Metastatic Liver Carcinoma in the Lung (tissue), 2 donors: ENCODE data around the genes TMIGD2 and STAP2.

- PRO-cap, 2 experiments: no peak in any of the 2 experiments
Measured at GRCh38 chr19:4042296-4043153, 24.2 kb downstream of the ZBTB7A start.

DNA sequence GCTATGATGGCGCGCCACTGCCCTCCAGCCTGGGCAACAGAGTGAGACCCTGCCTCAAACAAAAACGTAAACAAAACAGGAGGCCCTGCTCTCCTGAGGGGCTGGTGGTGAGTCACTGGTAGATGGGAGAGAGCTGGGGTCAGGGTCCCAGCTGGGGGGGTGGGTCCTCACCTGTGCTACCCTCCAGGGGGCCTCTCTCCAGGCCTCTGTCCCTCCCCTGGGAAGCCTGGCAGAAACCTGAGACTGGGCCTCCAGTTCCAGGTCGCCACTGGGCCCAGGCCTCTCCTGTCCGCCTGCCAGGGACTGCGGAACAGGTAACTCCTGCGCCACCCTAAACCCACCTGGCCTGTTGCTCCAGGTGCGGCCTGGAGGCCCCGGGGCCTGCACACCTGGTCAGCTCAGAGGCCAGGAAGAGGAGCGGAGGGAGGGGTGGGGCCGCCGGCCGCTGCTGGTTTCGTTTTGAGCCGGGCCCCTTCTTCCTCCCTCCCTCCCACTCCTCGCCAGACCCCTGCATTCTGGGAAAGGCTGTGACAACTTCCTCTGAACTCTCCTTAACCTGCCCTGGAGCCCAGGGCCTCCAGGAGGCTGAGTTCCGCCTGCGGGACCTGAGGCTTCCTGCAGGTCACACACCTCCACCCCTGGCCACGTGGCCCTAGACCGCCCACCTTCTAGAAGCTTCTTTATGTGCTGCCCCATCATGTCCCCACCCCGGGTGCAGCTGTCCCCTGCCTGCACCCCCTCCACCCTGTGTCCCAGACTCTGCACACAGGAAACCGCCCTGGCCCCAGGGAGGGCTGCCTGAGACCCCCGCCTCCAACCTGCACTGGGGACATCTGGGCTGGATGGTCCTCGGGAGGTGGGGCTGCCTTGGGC, 17.4 kb upstream of the ZBTB7A start:
- PRO-cap, 2 experiments: no peak in any of the 2 experiments

GRCh38 chr19:4089986-4090265, 23.2 kb upstream of the ZBTB7A start:
- PRO-cap, 2 experiments: no peak in any of the 2 experiments

DNA sequence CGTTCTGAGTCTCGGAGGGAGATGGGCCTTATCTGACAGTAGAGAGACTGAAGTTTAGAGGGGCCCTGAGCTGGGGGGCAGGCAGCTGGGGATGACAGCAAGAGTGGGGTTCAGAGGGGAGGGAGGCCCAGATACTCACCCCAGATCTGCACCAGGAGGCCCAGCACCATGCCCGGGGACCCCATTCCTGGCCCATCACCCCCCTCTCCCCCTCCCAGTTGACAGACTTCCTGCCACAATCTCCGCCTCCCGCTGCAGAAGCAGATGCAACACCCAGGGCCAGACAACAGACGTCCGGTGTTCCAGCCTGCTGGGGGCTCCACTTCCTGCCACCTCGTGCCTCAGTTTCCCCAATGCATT, at the start of gene TMIGD2:
Gene TMIGD2, minus strand, starts transcription at position 189 of the 360 bp plus-strand sequence.
- PRO-cap, 2 experiments: no peak in any of the 2 experiments

- PRO-cap, 2 experiments: peak in 2 of 2 experiments; most common plus-strand start chr19:4338260 (in 1); most common minus-strand start chr19:4338170 (in 1)
Measured at GRCh38 chr19:4337785-4338995, at the start of gene STAP2. Gene STAP2 (minus strand): TSS chr19:4338827.

DNA sequence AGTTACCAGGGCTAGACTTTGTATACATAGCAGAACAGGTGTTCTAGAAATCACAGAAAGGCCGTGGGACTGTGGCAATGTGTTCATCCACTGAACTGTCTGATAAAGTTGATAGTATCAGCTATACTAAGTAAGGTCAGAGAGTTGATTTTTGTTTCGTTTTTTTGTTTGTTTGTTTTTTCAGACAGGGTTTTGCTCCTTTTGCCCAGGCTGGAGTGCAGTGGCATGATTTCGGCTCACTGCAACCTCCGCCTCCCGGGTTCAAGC, 2.2 kb upstream of the STAP2 start:
- PRO-cap, 2 experiments: peak in 1 of 2 experiments; most common minus-strand start position 104 of the sequence (in 1)

DNA sequence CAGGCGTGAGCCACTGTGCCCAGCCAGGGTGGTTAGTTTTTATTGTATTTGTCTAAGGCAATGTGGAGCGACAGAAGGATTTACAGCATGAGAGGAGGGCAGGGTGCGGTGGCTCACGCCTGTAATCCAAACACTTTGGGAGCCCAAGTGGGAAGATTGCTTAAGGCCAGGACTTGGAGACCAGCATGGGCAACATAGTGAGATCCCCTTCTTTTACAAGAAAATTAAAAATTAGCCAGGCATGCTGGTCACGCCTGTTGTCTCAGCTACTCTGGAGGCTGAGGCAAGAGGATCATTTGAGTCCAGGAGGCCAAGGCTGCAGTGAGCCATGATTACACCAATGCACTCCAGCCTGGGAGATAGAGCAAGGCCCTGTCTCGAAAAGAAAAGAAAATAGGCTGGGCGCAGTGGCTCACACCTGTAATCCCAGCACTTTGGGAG, 2.0 kb upstream of the MPND start:
- PRO-cap, 2 experiments: no peak in any of the 2 experiments

DNA sequence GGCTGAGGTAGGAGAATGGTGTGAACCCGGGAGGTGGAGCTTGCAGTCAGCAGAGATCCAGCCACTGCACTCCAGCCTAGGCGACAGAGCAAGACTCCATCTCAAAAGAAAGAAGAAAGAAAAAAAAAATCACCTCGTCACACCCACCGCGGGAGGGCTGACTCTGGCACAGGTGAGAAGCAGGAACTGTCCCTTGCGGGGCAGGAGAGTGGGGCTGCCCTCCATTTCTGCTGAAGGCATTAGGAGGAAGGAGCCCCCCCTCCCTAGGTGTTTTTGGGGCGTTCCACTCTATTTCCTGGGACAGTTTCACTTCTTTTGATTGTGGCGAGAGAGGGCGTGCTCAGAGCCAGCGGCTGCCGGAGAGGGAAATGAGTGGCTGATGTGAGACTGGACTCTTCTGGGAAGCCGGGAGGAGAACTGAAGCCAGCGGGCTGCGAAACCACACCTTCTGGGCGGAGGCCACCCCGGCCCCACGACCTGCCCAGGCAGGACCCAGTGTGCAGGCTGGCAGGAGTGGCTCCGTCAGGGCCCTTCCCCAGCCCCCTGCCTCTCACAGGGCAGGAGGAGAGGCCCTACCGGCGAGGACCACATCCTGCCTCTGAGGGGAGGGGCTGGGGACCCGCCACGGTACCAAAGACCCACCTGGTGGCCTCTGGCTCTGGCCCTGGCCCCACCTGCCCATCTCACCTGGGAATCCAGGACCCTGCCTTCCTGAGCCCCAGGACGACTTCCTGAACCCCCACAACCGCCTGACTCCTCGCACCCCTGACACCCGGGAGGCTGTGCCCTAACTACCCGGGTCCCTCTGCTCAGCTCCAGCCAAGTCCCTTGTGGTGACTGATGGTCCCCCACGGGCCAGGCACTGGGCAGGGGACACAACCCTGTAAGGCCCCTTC, 25.9 kb downstream of the MPND start:
- PRO-cap, 2 experiments: no peak in any of the 2 experiments

DNA sequence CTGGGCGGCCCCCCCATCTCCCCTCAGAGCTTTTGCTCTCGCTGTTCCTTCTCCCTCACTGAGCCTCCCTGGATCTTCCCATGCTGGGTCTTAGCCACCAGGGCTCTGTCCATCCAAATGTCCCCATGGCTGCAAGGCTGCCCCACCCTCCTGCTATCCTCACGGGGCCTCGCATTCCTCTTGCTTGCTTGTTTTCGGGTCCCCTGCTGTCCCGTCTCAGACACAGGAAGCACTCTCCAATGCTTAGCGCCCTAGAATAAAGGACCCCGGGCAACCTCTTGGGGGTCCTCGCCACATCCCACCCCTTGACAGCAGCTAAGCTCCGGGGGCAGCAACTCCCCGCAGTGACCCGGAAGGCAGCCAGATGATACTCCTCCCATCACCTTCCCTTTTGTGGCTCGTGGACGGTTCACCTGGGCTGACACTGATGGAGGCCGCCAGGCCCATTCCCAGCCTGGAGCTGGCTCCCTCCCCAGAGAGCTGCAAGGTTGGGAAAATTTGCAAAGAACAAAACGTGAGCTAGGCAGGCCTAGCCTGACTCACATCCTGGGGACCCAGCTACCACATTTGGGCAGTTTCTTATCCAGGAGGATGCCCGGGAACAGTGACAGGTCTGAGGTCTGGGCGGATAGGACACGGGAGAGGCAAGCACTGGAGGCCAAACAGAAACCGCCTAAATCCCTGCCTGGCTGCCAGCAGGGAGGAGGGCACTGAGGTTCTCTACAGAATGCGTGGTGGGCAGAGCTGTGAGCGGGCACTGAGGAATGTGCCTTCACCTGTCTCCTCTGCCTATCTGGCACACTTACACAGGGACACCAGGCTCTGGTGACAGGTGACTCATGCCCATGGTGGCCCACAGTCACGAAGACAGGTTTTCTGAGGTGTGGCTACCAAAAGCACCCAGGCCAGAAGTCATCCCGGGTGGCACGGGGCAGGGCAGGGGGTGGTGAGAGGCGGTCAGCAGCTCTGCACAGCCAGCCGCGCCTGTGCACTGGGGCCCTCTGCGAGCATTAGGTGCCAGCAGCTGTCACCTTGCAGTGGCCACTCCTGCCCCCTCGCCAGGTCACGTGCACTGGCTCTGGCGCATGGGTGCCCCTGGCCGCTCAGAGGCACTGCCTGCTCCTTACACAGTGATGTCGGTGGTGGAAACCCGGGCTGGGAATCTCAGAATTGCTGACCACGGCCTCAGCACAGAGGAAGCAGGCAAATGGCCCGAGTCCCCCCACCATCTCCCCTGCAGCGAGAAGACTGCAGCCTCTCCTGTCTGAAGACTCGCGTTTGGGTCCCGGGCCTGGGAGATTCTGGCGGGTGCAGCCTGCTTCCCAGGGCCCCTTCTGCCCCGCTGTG, 23.2 kb downstream of the SH3GL1 start:
- PRO-cap, 2 experiments: no peak in any of the 2 experiments

DNA sequence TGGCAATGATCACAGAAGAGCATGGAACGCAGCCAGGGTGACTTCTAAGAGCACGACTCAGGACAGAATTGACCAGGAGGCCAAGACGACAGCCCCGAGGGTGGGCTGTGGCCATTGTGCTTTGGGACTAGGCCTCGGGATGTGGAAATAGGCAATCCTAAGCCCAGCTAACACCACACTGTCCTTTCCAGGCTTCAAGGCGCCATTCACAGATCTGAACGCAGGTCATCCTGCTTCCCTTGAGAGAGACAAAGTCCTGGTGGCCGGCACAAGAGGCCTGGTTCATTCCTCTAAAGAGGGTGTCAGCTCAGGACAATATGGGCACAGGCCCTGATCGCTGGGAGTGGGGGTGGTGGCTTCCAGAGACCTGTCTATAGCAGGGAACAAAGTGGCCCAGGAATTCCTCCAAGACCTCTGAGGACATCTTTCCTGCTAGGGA, 3.2 kb downstream of the SH3GL1 start:
- PRO-cap, 2 experiments: no peak in any of the 2 experiments

- PRO-cap, 2 experiments: no peak in any of the 2 experiments
Measured at GRCh38 chr19:4428139-4429008, 25.9 kb downstream of the CHAF1A start.

- PRO-cap, 2 experiments: no peak in any of the 2 experiments
Measured at GRCh38 chr19:4445780-4447086, 11.4 kb downstream of the UBXN6 start.

DNA sequence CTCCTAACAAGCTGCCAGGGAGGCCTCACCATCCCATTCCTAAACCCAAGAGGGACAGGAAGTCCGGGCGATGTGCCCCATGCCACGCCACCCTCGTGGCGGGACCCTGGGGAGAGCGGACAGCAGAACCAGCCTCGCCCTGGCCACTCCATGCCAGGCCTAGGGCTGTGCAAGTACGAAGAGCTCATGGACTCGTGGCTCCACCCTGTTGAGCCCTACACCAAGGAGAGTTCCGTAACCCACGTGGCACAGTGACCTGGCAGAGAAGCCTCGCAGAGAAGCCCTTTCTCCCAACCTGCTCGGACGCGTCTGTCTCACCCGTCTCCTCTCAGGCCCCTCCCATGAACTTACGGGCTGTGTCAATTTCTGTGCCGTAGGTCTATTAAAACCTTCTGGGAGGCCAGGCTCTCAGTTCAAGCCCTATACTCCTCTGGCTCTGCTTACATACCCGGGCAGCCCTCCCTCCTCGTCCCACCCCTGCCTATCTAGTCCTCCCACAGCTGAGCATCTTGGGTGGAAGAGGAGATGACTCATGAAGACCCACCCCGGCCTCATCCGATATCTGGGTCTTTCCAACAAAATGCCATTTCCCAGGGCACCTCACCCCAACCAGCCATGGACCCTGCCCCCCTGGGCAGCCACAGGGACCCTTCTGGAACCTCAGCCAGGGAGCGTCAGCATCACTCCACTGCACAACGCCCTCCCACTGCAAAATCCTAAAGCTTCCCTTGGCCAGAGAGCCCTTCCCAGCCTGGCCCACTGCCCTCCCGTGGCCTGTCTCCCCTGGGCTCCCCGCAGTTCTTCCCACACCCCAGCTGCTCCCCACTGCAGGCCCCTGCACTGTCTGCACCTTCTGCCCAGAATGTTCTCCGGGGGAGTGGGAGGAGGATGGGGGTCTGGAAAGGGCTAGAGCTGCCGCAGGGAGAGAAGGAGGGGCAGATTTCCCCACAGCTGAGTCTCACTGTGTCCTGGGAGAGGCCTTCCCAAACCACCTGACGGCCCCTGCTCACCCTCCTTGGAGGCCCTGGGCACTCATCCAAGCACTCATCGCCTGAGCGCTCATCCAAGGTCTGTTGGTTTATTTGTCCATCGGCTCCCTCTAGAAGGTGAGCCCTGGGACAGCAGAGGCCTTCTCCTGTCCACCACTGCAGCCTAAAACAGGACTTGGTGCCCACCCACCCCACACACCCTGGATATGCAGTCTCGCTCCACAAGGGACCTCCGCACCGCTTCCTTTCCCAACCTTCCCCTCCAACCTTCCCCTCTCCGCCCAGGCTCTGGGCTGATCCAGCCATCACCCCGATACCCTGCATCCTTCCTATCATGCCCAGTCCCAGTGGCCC, 2.3 kb downstream of the UBXN6 start:
- PRO-cap, 2 experiments: no peak in any of the 2 experiments

- PRO-cap, 2 experiments: no peak in any of the 2 experiments
Measured at GRCh38 chr19:4543085-4543976, 3.5 kb upstream of the LRG1 start.

- PRO-cap, 2 experiments: no peak in any of the 2 experiments
Measured at GRCh38 chr19:4584949-4585387, 25.5 kb upstream of the SEMA6B start.

GRCh38 chr19:4653873-4654278, 14.6 kb downstream of the TNFAIP8L1 start:
- PRO-cap, 2 experiments: no peak in any of the 2 experiments

DNA sequence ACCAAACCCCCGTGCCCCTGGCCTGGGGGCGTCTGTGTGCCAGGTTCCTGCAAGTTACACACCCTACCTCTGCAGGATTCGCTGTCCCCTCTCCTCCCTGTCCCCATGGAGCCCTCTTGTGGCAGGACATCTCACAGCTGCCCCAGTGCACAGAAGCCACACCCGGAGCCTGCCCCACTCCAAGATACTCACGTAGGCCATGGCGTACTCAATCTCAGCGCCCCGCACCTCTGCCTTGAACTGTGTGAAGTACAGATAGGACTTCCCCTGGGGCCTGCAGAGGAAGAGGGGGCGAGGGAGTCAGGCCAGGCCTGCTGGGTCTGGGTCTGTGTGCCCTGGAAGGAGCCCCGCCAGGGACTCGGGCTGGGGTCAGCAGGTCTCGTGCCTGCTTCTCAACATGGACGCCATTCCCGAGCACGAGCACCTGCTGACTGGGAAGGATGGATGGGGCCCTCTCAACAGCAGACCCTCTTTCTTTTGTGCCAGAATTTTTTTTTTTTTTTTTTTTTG, 9.6 kb downstream of the MYDGF start:
- PRO-cap, 2 experiments: no peak in any of the 2 experiments

- PRO-cap, 2 experiments: no peak in any of the 2 experiments
Measured at GRCh38 chr19:4676724-4677465, 6.8 kb upstream of the MYDGF start.

GRCh38 chr19:4768832-4769423, 22.6 kb upstream of the FEM1A start:
- PRO-cap, 2 experiments: no peak in any of the 2 experiments

DNA sequence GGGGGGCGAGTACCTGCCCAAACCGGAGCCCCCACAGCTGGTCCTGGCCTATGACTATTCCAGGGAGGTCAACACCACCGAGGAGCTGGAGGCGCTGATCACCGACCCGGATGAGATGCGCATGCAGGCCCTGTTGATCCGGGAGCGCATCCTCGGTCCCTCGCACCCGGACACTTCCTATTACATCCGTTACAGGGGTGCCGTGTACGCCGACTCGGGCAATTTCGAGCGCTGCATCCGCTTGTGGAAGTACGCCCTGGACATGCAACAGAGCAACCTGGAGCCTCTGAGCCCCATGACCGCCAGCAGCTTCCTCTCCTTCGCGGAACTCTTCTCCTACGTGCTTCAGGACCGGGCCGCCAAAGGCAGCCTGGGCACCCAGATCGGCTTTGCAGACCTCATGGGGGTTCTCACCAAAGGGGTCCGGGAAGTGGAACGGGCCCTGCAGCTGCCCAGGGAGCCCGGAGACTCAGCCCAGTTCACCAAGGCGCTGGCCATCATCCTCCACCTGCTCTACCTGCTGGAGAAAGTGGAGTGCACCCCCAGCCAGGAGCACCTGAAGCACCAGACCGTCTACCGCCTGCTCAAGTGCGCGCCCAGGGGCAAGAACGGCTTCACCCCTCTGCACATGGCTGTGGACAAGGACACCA, 1.4 kb downstream of the FEM1A start:
- PRO-cap, 2 experiments: no peak in any of the 2 experiments